Brain (tissue), 1 donor: ENCODE measurements around a stretch of chr7.

DNA sequence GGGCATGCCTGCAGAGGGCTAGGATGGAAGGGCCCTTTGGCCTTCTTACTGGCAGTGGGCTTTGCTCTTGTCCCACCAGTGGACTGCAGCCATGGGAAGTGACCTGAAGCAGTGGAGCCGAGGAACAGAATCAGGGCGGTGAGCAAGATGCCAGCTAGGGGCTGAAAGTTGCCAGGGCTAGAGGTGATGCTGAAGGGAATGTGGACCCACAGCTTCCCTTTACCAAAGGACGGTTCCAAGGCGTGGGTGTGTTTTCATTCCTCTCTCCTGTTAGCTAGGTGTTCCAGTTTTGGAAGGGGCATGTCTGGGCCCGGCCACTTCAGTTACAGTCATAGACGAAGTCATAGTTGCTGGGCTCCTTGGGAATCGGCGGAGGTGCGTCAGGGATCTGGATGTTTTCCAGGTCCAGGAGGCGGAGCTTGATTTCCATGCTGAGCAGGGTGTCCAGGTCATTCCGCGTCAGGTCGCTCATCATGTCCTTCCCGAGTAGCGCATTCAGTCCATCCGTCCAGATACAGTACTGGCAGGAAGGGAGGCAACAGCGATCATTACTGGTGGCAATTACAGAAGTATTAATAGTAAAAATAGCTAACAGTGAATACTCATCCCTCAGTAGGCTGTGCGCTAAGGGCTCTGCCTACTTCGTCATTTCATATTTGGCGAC, 131.1 kb upstream of the AOAH start:
- RRBS, result no CpG with 5 or more reads among the region's 20 CpGs

- RRBS, result no CpG with 5 or more reads among the region's 3 CpGs
Observed at GRCh38 chr7:37250788-37251166, 197.9 kb downstream of the ELMO1 start.

- RRBS, result no CpG with 5 or more reads among the region's 2 CpGs
Observed at GRCh38 chr7:37394009-37394565, 54.6 kb downstream of the ELMO1 start.

DNA sequence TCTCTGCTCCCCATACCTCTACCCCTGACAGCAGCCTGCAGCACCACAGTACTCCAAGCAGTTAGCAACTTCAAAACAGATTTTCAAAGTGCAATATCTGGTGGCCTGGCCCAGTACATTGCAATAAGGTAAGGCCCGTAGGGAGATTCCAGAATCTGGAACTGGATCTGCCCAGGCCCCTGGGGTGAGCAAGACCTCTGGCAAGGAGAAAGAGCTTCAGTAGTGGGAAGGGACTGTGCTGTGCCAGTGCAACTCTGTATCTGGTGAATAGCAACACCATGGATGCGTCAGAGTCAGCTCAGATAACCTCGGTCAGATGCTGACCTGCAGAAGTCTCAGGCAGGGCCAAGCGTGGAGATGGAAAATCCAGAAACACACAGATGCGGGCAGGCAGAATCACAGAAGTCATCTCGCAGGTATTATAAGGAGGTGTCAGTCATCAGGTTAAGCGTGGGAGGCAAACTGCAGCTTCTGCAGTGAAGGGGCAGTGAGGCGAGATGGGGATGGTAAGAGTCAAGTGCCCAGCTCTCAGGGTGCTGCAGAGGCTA, 30.2 kb downstream of the ELMO1 start:
- RRBS, result no CpG with 5 or more reads among the region's 8 CpGs

GRCh38 chr7:37425807-37426484, 22.7 kb downstream of the ELMO1 start:
- RRBS, result no CpG with 5 or more reads among the region's 7 CpGs

GRCh38 chr7:37444846-37445784, 3.5 kb downstream of the ELMO1 start:
- RRBS, result no CpG with 5 or more reads among the region's 8 CpGs

GRCh38 chr7:38306792-38307335, 128.8 kb downstream of the STARD3NL start:
- RRBS, result no CpG with 5 or more reads among the region's 2 CpGs

GRCh38 chr7:38317342-38318022, 139.4 kb downstream of the STARD3NL start:
- RRBS, result no CpG with 5 or more reads among the region's 12 CpGs

GRCh38 chr7:38672643-38673038, 41.5 kb upstream of the AMPH start:
- RRBS, result no CpG with 5 or more reads among the region's 4 CpGs

DNA sequence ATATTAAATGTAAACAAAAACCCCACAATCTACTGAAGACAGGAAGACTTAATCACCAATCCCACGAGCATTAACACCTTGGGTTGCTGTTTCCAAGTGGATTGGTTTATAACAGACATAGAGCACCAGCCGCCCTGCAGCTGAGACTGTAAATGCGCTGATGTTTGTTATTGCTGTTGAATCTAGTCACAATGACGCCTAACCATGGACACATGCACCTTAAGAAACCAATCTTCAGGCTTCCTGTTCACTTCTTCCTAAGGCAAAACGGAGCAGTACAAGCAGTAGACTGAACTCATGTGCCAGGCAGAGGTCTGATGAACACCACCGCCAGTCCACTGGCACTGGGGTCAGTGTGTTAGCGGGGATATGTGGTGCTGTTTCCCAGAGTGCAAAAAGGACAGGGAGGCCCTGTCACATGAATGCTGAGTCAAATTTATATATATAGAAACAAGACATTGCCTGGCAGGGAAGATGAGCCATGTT, 122.0 kb upstream of the AMPH start:
- RRBS, result no CpG with 5 or more reads among the region's 7 CpGs

DNA sequence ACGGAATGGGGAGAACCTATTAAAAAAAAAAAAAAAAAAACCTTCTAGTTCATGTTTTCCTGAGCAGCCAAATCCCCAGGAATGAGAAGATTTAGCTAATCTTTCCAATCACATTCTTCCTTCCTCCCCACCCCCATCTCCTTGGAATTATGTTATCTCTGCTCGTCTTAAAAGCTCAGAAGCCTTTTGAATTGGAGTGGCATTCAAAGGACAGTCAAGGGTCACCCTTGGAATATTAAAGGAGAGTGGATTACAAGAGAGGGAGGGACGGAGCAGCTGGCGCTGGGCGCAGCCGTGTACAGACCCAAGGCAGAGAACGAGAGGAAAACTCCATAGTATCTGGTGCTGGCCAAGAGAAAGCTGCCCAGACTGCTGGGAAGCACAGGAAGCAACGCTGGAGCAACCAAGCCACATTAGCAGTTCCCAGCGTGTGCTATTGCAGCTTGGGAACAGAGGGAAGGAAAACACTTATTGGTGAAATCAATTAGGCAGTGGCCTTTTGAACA, 95.7 kb downstream of the POU6F2 start:
- RRBS, result no CpG with 5 or more reads among the region's 9 CpGs

GRCh38 chr7:39130949-39131674, 153.4 kb downstream of the POU6F2 start:
- RRBS, result no CpG with 5 or more reads among the region's 21 CpGs

DNA sequence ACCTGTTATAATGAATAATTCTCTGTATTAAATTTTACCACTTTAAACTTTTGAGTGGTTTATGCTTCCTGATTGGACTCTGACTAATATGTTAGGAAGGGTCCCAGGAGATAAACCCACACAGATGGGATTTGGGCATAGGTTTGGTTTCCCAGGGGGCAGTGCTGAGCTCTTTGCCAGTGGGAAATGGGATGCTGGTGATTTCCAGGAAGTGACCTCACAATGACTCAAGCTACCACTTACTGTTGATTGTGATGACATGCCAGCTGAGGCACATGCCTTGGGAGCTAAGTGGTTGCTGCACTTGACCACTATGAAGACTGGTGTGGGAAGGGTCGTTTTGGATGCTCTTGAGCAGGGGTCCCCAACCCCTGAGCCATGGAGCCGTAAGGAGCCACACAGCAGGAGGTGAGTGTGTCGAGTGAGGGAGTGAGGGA, 159.1 kb upstream of the CDK13 start:
- RRBS, result no CpG with 5 or more reads among the region's 3 CpGs

DNA sequence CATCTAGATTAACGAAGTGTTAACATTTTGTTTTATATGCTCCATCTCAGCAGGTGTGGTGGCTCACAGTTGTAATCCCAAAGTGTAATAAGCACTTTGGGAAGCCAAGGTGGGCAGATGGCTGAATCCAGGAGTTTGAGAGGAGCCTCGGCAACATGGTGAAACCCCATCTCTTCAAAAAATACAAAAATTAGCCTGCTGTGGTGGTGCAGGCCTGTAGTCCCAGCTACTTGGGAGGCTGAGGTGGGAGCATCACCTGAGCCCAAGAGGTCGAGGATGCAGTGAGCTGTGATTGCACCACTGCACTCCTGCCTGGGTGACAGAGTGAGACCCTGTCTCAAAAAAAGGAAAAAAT, 41.6 kb downstream of the CDK13 start:
- RRBS, result no CpG with 5 or more reads among the region's 3 CpGs

GRCh38 chr7:40014678-40015573, 64.9 kb downstream of the CDK13 start:
- RRBS, result no CpG with 5 or more reads among the region's 3 CpGs

- RRBS, result no CpG with 5 or more reads among the region's 28 CpGs
Observed at GRCh38 chr7:40135141-40135485, 308 bp downstream of the SUGCT start.

- RRBS, result no CpG with 5 or more reads among the region's 4 CpGs
Observed at GRCh38 chr7:40815423-40815935, 680.7 kb downstream of the SUGCT start.